Measurements from ENCODE around the genes NPTXR and APOBEC3F.

DNA sequence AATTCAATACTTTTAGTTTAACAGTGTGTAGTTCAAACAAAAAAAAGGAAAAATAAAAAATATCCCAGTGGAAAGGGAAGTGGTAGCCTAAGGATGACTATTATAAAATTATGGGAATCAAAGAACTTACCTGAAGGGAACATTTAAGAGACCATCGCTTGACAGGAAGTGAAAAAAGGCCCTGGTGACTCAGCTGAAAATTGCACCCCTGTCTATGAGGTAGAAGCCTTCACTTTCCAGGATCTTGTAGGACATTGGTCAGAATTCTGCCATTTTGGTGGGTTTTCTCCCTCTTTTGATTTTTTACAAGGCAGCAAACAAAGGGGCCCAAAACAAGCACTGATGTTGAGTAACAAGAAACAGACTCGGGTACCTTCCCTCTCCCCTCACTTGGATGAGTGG, 15.7 kb downstream of the DDX17 start:
- CAGE, long polyA plus RNA = no peak
- RRBS = no CpG with 5 or more reads among the region's 2 CpGs

DNA sequence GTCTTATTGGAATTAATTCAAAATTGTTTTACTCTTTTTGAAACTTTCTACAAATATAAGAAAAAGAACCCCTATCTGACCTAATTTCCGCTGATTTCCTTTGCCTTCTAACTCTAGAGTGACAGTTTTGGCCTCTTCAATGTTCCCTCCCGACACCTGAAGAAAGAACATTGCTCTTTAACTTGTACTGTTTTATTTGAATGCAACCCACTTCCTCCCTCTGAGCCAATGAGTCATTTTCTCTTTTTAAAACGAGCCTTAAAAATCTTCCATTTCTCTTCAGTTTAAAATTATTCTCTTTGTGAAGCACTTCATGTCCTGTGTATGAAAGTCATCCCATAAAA, 25.7 kb upstream of the DDX17 start:
- CAGE, long polyA plus RNA = no peak
- RRBS = no CpG with 5 or more reads among the region's 3 CpGs

DNA sequence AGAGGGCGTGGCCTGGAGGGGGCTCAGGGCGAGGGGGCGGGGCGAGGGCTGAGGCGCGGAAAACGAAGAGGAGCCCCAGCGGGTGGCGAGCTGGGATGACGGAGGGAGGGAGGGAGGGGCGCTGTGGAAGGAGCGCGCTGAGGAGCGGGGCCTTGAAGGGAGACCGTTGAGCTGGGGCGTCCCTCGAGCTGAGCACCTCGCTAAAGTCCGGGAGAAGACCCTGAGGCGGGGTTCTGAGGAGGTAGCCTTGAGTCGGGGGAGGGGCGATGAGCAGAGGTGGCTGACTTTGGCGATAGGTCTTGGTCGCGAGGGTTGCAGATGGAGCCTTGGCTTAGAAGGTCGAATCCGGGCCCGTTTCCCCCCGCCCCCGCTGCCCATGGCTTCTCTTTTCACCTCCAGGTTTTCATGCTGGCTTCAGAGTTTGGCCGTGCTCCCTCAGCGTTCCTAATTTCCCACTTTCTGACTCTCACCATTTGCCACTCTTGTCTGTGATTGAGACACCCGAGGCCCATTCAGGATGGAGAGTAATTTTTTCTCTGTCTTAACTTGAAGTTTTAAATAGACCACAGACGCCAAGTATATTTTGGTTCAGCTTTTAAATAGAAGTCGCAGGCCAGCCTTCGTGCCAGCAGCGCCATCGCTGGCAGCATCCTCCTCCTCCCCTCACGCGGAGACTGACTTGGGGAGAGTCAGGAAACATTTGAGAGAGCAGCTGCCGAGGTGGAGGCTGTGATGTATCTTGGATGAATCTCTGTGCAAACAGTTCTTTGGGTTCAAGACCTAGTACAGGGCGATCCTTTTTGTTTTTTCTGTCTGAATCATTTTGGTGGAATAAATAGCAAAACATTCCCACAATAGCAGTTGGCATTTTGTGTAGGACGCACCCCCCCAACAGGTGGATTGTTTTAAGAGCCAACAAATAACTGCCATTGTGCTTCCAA, 641 bp upstream of the DMC1 start:
- CAGE, long polyA plus RNA = no peak
- RRBS = no CpG with 5 or more reads among the region's 43 CpGs

GRCh38 chr22:38687170-38688267, 5.8 kb downstream of the TOMM22 start:
- CAGE, long polyA plus RNA = no peak
- RRBS = no CpG with 5 or more reads among the region's 12 CpGs

GRCh38 chr22:38696504-38697721, 3.8 kb downstream of the JOSD1 start:
- CAGE, long polyA plus RNA = no peak
- RRBS = no CpG with 5 or more reads among the region's 11 CpGs

DNA sequence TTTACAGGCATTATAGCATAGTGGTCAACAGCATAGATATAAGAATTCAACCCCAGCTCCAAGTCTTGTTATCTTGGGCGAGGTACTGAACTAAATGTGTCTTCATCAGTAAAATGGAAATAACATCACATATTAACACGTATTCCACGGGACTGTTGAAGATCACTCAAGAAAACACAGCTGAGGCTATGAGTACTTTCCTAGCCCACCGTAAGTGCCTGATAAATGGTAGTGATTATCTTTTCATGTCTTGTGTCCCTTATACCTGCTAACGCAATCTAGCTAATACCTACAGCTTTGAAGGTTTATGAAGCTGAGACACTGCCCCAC, 1.4 kb downstream of the JOSD1 start:
- CAGE, long polyA plus RNA = no peak
- RRBS = no CpG with 5 or more reads among the region's 5 CpGs

DNA sequence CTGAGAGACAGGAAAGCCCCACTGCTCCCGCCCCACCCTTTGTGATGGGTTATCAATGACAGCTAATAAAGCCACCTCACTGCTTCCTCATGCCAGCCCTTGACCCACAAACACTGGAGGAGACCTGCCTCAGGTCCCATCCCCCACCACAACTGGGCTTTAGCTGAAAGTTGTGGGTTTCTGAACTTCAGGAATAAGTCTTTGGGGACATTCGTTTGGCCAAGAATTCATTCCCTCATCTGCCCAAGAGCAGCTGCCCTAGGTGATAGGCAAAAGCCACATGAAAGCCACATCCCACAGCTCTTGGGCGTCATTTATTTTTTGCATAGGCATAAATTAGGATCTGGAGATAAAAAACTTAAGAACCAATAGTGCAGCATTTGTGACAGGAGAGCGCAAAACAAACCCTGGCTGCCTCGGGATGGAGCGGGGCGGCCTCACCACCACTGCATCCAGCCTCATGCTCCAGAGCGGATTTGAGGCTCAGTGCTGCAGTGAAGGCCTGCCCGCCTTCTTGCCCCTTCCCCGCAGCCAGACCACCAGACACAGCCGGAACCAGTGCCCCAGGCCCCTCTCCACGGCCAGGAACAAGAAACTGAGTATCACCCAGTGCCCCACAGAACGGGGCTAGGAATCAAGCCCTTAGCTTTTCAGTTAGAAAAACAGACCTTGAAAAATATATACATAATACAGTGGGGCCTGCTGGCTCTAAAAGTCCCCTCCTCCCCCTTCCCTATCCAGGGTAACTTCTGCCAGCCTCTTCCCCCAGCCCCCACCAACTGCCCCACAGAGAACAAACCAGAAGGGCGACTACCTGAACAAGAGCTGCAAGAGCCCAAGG, 21.1 kb downstream of the SUN2 start:
- CAGE, long polyA plus RNA = no peak
- RRBS = no CpG with 5 or more reads among the region's 14 CpGs

- CAGE, long polyA plus RNA = no peak
- RRBS = no CpG with 5 or more reads among the region's 16 CpGs
Observed at GRCh38 chr22:38737104-38737847, 18.5 kb downstream of the SUN2 start.

GRCh38 chr22:38843967-38844704, at the start of gene NPTXR:
Gene NPTXR, minus strand, starts transcription at chr22:38844028.
- CAGE, long polyA plus RNA = no peak
- RRBS = 2% methylated on average over 44 of the region's 68 CpGs

GRCh38 chr22:38864923-38866151, 6.7 kb downstream of the CBX6 start:
- CAGE, long polyA plus RNA = no peak
- RRBS = no CpG with 5 or more reads among the region's 29 CpGs

DNA sequence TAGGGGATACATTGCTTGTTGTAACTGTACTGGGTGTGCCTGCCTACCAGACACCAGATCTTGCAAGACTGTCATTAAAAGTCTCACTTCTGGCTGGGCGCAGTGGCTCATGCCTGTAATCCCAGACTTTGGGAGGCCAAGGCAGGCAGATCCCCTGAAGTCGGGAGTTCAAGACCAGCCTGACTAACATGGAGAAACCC, 35.4 kb upstream of the APOBEC3A start:
- CAGE, long polyA plus RNA = no peak
- RRBS = no CpG with 5 or more reads among the region's 2 CpGs

GRCh38 chr22:38946978-38947709, 10.3 kb upstream of the APOBEC3A start:
- CAGE, long polyA plus RNA = no peak
- RRBS = no CpG with 5 or more reads among the region's 17 CpGs

DNA sequence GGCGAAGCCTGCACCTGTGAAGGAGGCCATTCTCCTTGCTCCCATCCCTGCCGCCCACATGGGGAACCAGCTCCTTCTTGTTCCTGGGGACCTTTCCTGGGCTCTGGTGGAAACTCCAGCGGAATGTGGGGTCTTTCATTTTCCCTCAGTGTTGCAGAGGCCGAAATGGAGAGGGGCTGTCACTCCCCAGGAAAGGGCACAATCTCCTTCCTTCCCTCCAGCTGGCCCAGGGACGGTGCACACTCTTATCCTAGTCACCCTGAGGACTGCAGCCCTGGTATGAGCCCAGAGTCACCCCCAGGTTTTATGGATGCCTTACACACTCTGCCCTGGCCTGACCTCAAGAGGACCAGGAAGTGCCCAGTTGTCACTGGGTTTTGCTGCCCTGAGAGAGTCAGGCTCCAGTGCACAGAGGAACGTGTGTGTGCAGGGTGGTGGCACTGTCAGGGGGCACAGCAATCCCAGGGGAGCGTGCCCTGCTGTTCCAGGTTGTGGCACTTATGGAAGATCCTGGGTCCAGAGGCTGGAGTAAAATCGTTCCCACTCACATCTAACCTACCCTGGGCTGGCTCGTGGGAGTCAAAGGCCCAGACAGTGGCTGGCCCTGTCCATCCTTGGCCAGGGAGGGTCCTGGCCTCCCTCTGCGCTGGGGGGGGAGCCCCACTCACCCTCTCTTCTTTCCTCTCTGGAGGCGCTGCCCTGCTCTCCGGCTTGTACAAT, 7.5 kb downstream of the APOBEC3A start:
- CAGE, long polyA plus RNA = no peak
- RRBS = no CpG with 5 or more reads among the region's 12 CpGs

GRCh38 chr22:38985205-38985703, 3.1 kb downstream of the APOBEC3B start:
- CAGE, long polyA plus RNA = no peak
- RRBS = no CpG with 5 or more reads among the region's 3 CpGs

- CAGE, long polyA plus RNA = no peak
- RRBS = no CpG with 5 or more reads among the region's 29 CpGs
Observed at GRCh38 chr22:39040393-39041475, at the start of gene APOBEC3F. Gene APOBEC3F, plus strand, starts transcription at chr22:39040864.

DNA sequence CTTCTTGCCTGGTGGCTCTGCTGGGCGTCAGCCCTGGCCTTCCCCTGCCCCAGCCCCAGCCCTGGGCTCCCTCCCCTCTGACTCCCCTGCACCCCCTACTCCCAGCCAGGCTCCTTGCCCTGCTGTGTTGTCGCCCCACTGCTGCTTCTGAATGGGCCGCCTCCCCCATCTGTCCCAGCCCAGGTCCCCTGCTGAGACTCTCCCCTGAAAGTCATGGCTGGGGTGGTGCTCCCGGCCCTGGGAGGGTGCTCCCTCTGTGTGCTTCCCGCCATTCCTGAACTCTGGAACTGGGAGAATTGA, 295 bp downstream of the APOBEC3G start:
- CAGE, long polyA plus RNA = no peak
- RRBS = no CpG with 5 or more reads among the region's 5 CpGs

DNA sequence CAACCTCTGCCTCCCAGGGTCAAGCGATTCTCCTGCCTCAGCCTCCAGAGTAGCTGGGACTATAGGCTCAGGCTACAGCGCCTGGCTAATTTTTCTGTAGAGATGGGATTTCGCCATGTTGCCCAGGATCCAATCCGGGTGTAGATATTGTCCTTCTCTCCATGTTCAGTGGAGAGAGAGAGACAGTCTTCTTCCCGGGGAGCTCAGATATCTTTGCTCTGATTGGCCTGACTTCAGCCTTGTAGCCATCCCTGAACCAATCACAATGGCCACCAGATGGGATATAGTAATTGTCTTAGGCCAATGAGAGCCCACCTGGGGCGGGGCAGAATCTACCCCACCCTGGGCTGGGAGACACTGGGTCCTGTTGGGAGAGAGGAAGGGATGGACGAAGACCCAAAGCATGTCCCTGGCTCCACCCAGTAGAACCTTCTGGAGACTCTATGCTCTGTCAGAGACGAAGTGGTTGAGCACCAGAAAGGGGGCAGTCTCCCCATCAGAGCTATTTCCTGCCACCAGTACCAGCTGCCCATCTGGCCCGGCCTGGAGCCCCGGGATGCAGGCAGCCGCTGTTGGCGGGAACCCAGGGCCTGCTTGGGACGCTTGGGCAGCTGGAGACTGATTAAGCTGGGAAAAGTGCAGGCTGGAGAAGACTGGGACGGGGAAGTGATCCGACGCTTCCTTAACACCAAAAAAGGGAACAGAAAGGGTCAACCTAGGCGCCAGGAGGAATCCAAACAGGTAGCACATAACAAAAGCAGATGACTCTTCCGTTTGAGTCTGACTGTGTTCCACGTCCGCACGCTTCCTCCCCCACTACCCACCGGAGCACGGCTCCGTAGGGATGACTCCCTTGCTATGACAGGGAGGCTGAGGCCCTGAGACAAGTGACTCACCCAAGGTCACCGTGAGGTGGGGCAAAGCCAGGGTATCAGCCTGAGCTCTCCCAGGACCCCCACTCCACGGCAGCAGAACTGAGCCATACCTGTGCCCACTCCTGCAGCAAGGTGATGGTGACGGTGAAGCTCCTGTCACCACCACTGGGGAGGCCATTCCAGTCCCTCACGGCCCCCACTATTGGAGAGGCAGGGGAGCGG, 31.7 kb upstream of the CBX7 start:
- CAGE, long polyA plus RNA = no peak
- RRBS = no CpG with 5 or more reads among the region's 29 CpGs

GRCh38 chr22:39236318-39237177, 8.2 kb downstream of the PDGFB start:
- CAGE, long polyA plus RNA = no peak
- RRBS = no CpG with 5 or more reads among the region's 34 CpGs

- CAGE, long polyA plus RNA = no peak
- RRBS = 5% methylated on average over 4 of the region's 16 CpGs
Observed at GRCh38 chr22:39254799-39255328, 10.1 kb upstream of the PDGFB start.

- CAGE, long polyA plus RNA = no peak
- RRBS = no CpG with 5 or more reads among the region's 2 CpGs
Observed at GRCh38 chr22:39312698-39313030, 6.8 kb downstream of the RPL3 start.